Fibroblast of the aortic adventitia (primary cell): ENCODE measurements around the gene ZBTB26.

- CAGE, long polyA plus RNA: no peak
These were observed 38.8 kb downstream of the STOM start for GRCh38 chr9:121331121-121331694.

GRCh38 chr9:121347910-121348503, 22.0 kb downstream of the STOM start:
- CAGE, long polyA plus RNA: no peak

DNA sequence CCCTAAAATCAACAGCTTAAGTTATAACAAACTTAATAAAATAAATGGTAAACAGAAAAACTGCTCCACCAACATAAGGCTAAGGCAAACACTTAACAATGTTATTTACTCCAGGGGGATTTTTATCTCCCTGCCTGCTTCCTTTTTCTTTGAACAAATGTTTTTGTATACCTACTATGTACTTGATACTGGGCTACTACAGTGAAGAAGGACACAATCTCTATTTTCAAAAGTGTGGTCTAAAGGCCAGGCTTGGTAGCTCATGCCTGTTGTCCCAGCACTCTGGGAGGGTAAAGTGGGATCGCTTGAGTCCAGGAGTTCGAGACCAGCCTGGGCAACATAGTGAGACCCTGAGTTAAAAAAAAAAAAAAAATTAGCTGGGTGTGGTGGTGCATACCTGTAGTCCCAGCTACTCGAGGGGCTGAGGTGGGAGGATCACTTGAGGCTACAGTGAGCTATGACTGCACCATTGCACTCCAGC, 3.4 kb downstream of the STOM start:
- CAGE, long polyA plus RNA: no peak

DNA sequence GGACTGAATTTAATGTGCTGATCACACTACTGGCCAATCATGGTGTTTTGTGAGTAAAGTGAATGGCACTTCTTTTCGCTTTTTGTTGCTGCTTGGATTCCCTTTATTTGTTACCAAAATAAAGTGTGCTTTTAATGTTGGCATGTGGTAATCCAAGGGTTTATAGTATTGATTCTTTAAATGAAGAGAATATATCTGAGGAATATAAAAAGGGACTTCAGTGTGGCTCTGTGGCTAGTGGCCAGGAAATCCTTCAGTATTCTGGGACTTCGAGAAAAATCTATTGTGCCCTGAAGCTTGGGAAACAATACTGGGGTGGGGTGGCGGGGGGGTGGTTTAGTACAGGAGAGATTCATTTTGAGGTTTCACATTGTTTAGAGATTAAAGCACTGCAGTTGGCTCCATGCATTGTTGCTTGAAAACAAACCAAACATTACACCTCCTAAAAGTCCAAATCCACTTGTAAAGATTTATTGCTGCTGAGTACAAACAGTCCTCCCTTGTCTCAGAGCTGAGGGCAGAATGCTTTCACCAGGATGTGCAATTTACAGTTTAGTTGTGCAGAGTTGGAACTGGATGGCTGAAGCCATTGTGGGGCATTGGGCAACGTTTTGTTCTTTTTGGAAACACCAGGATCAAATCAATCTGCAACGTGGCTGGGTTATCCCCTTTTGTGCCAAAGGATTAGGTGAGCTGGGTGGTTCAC, 49.5 kb downstream of the GGTA1 start:
- CAGE, long polyA plus RNA: no peak

DNA sequence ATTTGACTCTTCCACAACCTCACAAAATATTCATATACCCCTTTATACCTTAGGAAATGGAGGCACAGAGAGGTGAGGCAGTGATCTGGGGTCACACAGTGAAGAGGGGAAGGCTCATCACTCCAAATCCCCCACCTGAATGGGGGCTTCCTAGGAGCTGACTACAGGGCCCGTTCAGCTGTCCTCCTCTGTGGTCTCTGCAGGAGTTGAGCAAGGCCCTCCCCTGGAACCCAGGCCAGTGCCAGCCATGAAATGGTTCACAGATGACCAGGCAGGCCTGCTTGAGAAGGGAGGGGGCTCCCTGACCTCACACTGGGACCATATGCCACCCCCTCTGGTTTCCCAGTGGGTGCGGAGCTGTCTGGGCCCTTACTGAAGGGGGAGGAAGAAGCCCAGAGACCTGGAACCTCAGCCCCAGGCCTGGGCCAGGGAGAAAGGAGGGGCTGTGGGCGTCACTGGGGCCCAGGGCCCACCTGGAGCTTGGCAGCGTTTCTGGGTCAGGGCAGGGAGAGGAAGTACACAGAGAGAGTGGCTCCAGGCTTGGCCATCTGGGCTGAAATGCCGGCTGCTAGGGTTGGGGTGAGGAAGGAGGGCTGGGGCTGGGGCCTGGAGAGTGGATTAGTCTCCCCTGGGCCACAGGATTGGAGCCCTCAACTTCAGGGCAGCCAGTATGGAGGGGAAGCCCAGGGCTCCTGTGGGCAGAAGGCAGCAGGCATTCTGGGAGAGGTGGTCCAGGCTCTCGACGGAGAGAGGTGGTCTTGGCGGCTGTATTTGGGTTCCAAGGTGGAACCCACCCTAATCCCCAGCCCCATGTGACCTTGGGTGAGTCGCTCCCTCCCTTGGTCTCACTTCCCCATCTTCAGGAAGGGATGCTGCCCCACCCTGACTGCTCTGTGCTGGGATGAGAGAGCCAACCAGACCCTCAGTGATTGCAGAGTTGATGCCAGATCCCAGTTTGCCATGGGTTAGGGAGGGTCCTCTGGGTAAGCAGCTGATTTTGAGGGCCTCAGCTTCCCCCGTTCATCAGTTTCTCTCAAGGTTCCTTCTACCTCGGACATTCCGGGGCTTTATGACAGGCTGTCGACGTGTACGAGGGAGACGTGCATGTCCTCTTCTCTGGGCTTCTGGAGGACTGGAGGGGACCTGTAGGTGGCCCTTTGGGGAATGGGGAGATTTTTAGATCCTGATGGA, 6.3 kb upstream of the DAB2IP start:
- CAGE, long polyA plus RNA: no peak

GRCh38 chr9:121746824-121747232, 95.4 kb downstream of the DAB2IP start:
- CAGE, long polyA plus RNA: no peak

DNA sequence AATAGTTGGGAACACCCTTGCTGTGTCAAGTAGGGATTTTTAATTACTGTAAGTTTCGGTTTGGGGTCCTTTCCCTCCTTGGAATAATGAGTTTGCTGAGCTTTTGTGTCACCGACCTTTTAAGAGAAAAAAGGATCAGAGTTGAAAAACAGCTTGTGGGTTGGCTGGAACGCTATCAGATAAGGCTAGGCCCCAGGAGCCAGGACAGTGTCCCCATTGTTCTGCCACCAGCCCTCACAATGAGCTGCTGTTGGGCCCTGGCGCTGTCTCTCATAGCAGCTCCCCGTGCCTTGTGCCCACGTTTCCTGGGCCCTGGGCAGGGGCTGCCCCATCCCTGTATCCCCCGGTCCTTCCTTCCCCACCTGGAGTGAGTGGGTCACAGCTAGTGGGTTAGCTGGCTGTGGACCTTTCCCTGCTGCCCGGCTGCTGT, 99.3 kb downstream of the DAB2IP start:
- CAGE, long polyA plus RNA: no peak

- CAGE, long polyA plus RNA: no peak
These were observed 106.3 kb downstream of the DAB2IP start for GRCh38 chr9:121757604-121758343.

- CAGE, long polyA plus RNA: no peak
These were observed 132.4 kb downstream of the DAB2IP start for GRCh38 chr9:121783605-121784380.

DNA sequence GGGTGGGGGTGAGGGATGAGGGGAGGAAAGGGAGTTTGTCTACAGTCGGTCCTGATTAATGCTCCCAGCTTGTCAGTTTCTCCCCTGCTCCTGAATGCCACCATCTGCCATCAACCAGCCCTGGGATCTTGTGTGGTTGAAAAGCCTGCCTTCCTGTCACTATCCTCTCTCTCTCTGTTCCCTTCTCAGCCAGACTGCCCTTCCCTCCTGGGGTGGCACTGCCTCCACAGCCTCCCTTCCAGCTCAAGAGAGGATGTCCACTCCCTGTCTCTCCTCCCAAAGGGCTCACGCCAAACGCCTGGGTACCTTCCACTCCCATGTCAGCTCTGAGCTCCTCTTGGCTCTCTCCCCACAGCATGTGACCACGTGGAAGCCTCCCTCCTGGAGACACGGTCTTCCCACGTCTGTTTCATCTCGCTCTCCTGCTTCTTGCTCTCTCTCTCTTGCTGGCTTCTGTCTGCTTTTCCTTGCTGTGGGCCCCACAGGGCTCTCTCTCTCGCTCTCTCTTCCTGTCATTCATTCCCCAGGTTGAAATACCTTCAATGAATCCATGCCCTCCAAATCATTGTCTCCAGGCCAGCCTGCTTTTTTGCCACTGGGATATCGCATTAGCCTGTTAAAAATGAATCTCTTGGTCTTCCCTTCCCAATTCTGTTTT, 186.2 kb downstream of the DAB2IP start:
- CAGE, long polyA plus RNA: no peak

GRCh38 chr9:121884686-121884896, 208.5 kb downstream of the TTLL11 start:
- CAGE, long polyA plus RNA: no peak

GRCh38 chr9:121987171-121987976, 105.7 kb downstream of the TTLL11 start:
- CAGE, long polyA plus RNA: no peak

DNA sequence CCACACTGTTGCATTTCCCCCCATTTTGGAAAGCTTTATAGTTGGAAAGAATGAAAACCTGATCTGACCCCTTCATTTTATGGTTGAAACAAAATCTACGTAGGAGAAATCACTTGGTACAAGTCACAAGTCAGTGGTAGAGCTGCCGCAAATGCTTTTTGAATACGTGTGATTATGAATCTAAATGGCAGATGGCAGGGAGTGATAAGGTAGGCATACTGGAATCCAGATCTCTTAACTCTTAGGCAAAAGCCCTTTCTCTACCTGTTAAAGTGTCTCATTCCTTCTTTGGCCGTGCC, 839 bp downstream of the MRRF start:
- CAGE, long polyA plus RNA: no peak

GRCh38 chr9:122903695-122903902, 1.6 kb downstream of the RC3H2 start:
- CAGE, long polyA plus RNA: no peak

- CAGE, long polyA plus RNA: no peak
These were observed at the start of gene ZBTB26 for GRCh38 chr9:122930972-122931859. Gene ZBTB26, minus strand, starts transcription at chr9:122931512.

GRCh38 chr9:123109317-123110062, 76.0 kb downstream of the GPR21 start:
- CAGE, long polyA plus RNA: no peak

DNA sequence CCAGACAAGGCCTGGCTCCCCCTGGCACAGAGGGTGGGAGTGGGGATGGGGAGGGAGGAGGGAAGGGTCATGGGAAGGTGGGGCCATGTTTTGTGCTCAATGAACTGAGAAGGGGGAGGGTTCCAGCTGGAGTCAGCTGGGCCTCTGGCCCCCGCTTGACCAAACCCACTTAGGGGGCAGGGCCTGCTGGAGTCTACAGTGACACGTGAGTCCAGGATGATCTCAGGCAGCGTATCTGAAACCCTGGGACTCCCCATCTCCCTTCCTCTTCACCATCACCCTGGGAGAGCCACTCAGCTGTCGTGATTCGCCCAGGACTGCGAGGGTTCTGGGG, 8.5 kb downstream of the CRB2 start:
- CAGE, long polyA plus RNA: no peak

- CAGE, long polyA plus RNA: no peak
These were observed 128.2 kb downstream of the CRB2 start for GRCh38 chr9:123484170-123484572.

DNA sequence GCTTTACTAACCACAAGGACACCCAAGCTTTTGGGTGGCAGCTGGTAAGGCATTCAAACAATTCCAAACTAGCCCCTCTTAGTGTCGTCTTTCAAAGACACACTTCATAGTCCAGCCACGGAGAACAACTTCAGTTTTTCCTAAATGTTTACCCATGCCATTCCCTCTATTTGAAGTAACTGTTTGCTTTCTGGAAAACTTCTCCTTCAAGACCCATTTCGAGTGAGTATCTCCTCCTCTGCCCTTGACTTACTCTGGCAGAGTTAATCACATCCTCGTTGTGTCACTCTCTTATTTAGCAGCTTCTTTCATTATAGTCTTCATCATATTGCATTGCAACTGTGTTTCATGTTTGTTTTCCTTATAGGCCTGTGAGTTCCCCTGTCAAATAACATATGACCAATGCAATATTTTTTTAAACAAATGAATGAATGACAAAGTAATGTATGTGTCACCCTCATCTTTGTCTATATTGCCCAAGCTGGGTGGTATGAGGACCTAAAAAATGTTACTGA, 172.8 kb downstream of the CRB2 start:
- CAGE, long polyA plus RNA: no peak

DNA sequence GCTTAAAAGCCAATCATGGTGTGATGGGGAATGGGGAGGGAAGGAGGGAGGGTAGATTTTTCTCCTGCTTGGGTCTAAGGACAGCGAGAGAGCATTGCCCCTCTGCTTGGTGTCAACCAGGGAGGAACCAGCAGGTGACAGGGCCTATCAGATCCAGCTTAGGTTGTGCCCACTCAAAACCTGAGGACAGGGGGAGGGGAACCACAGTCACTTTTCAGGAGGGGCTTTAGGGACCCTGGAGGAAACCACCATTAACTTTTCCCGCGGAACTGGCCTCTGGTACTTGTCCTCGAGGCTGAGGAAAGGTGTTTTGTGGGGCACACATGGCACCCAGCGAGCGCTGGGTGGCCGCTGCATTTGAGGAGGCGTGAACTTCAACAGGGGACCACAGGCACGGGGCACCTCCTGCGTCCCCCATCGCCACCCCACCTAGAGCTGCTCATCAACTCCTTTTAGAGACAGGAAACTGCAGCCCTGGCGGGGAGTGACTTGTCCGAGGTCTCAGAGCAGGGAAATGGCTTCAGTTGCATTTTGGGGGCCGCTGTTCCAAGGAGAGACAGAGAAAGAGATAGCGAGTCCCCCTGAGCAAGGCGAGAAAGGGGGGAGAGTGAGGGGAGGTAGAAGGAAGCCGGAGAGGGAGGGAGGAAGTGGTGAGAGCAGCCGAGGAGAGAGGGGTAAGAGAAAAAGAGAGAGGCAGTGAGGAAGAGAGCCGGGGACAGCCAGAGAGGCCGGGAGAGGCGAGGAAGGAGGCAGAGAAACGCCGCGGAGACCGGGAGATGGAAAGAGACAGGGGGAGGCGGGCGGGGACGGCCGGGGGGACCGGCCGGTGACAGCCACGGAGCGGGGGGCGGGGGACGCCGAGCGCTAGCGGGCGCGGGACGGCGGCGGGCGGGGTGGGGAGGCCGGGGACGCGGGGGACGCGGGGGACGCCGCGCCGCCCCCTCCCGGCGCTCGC, 12.6 kb upstream of the LHX2 start:
- CAGE, long polyA plus RNA: no peak